Temporal lobe (tissue), 2 donors: ENCODE measurements around the genes CKLF and DYNC1LI2.

- RAMPAGE, long total RNA: no peak
Measured at GRCh38 chr16:61872752-61873224, 163.4 kb downstream of the CDH8 start.

- RAMPAGE, long total RNA: no peak
Measured at GRCh38 chr16:64864218-64864665, 257.6 kb downstream of the CDH11 start.

- RAMPAGE, long total RNA: no peak
Measured at GRCh38 chr16:64947014-64947735, 174.7 kb downstream of the CDH11 start.

- RAMPAGE, long total RNA: no peak
Measured at GRCh38 chr16:65125586-65126531, 4.0 kb upstream of the CDH11 start.

DNA sequence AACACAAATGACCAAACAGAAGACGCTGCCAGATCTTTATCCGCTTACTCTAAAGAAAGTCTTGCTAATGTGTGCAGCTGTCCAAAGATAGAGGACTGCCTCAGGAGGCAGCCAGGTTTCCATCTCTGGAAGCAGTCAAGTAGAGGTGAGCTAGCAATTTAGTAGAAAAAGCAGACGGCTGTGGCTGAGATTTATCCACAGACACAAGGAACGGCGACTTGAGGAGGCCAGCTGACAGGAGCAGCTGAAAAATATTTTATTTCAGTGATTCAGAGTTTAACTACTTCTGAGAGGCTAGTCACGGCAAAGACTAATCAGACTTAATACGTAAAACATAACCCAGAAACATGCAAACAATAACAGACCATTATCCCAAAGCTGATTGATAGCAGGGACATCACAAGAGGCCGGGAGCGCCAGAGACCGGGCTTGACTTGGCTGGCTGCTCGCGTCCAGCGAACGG is 611.3 kb upstream of the CDH5 start:
- RAMPAGE, long total RNA: no peak

DNA sequence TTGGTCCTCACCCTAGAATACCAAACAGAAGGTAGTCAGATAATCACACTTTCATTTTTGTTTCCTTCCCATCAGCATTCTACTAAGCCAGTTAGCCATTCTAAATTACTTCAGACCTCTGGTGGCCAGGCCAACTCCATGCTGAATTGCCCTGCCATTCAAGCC is 420.9 kb upstream of the CDH5 start:
- RAMPAGE, long total RNA: no peak

GRCh38 chr16:66142870-66143207 is 223.7 kb upstream of the CDH5 start:
- RAMPAGE, long total RNA: no peak

- RAMPAGE, long total RNA: no peak
Measured at GRCh38 chr16:66266418-66266966, 100.0 kb upstream of the CDH5 start.

GRCh38 chr16:66358865-66359617 is 7.5 kb upstream of the CDH5 start:
- RAMPAGE, long total RNA: no peak

GRCh38 chr16:66402703-66403567 is 24.2 kb upstream of the BEAN1 start:
- RAMPAGE, long total RNA: no peak

DNA sequence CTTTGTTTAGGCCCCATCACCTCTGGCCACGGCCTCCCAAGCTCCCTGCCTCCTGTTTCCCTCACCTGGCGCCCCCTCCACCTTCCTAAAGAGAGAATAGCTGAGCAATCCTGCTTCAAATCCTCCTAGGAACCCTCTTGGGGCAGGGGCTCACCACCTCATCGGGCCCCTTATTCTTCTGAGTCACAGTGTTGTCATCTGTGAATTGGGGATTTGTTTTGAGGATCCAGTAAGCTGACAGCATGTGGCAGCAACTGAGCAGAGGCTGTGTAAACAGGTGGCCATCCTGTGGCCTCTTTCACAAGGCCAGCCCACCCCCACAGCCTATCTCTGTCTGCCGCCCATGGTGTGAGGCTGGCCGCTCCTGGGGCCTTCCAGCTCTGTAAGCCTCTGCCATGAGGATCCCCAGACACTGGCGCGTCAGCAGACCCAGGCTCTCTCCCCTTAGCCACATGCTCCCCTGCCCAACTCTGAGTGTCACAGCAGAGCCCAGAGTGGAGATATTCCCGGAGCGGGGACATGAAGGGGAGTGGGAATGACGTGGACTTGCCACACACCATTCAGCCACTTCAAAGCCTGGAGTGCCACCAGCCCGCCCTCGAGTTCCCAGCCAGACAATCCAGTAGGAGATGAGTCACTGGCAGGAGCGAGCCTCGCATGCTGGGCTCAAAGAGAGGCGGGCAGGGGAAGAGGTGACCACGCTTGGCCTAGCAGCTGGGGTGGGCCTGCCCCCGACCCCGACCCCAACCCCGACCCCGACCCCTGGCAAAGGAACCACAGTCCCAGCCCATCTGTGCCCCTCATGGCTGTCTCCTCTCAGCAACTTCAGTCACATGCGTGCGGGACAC is 6.6 kb downstream of the BEAN1 start:
- RAMPAGE, long total RNA: no peak

GRCh38 chr16:66502165-66503006 is 47.5 kb downstream of the TK2 start:
- RAMPAGE, long total RNA: no peak

DNA sequence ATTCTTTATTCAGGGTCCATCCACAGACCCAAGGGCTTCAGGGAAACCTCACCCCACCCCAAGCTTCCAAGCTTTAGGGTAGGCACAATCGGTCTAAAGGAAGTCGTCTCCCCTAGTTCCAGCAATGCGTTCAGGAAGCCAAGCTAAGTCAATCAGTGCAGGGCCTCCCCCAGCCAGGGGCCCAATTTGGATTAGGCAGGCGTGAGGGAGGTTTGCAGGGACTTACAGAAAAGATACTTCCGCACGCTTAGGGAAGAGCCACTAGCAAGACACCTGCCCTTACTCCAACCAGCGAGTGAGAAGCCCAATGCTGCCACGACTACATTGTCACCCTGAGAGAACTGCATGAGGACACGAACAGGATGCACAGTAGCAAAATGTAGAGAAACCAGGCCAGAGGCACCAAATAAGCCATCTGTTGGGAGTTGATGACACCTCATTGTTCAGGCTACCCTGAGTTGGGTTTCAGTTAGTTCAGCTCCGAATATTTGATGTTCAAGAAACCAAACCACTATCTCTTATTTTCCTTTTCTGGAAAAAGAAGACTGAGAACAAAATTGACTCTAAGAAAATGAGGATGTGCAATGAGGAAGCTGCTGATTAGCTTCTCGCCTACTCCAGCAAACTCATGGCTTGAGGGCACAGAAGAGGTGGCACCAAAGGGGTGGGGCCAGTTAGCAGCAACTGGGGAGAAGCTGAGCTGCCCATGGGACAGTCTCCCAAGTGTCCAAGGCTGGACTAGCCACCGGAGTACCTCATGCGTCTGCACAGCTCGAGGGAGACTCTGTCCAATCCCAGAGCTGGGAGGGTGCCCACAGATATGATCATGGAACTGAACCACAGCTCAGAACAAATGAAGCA is 29.4 kb downstream of the TK2 start:
- RAMPAGE, long total RNA: no peak

GRCh38 chr16:66525816-66526347 is 24.0 kb downstream of the TK2 start:
- RAMPAGE, long total RNA: no peak

DNA sequence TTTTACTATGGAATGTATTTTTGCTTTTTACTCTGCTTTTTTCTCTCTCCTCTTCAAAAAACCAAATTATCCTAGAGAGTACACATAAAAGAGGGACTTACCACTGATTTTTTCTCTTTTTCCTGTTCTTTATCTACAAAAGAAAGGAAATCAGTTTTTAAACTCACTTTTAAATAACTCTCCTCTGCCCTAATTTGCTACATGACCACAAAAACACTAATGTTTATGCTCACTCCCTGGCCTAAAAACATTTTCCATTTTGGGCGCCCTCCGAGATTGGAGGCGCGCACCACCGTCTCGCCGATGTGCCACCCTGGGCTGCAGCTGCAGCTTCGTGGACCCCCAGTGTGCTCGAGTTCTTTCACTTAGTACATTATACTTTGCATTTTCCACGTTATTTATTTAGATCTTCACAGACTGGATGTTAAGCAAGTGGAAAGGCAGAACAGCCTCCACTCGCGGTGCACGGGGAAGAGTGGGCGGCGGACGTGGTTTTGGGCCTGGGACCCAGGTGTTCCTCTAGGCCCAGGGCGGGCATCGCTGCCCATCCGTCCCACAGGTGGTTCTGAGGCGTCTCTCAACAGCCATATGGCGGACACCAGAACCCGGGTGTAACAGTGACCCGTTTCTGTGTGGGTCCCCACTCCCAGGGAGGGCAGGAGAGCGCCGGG is 910 bp downstream of the TK2 start:
- RAMPAGE, long total RNA: no peak

DNA sequence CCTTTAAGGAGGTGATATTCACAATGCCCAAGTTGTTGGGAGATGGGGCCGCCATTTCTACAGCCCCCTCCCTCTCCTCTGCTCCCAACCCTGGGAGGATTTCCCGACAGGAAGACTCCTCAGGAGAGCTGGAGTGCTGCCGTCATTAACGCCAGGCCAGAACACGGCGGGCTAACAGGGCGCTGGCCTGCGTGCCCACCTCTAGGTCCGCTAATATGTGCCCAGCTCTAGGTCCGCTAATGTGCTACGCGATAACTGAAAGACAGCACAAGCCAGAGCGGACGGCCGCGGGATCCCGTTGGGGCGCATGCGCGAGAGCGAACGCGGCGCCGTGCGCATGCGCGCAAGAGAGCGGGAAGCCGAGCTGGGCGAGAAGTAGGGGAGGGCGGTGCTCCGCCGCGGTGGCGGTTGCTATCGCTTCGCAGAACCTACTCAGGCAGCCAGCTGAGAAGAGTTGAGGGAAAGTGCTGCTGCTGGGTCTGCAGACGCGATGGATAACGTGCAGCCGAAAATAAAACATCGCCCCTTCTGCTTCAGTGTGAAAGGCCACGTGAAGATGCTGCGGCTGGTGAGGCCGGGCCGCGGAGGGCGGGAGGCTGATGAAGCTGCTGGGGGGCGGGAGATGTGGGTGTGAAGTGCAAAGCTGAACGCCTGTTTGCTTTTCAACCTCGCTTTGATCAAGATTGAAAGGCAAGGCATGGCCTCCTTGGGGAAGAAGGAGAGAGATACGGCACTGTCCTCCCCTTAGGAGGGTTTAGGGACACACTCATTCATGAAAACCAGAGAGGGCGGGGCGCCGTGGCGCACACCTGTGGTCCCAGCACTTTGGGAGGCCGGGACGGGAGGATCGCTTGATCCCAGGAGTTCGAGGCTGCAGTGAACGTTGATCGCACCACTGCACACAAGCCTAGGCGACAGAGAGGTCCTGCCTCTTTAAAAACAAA is at the start of gene CKLF:
Gene CKLF, plus strand, starts transcription at position 351 of the 944 bp plus-strand sequence.
- RAMPAGE, long total RNA: start-site peak on the plus strand centred at position 375 of the sequence, 59 bp wide, 791 and 166 reads in 2 replicates

GRCh38 chr16:66694283-66694518 is 2.3 kb downstream of the CMTM4 start:
- RAMPAGE, long total RNA: no peak

DNA sequence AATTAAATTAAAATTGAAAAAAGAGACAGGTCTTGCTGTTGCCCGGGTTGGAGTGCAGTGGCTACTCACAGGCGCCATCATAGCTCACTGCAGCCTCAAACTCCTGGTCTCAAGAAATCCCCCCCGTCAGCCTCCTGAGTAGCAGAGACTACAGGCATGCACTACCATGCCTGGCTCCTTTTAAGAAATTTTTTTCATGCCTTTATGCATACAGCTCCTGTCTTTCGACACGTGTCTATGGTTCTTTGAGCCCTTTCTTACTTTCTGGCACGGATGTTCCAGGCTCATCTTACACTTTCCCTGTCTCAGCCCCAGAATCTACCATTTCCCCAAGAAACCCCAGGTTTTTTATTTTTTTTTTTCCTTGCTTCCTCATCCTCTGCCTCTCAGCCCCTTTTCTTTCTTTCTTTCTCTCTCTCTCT is 13.9 kb upstream of the CMTM4 start:
- RAMPAGE, long total RNA: no peak

DNA sequence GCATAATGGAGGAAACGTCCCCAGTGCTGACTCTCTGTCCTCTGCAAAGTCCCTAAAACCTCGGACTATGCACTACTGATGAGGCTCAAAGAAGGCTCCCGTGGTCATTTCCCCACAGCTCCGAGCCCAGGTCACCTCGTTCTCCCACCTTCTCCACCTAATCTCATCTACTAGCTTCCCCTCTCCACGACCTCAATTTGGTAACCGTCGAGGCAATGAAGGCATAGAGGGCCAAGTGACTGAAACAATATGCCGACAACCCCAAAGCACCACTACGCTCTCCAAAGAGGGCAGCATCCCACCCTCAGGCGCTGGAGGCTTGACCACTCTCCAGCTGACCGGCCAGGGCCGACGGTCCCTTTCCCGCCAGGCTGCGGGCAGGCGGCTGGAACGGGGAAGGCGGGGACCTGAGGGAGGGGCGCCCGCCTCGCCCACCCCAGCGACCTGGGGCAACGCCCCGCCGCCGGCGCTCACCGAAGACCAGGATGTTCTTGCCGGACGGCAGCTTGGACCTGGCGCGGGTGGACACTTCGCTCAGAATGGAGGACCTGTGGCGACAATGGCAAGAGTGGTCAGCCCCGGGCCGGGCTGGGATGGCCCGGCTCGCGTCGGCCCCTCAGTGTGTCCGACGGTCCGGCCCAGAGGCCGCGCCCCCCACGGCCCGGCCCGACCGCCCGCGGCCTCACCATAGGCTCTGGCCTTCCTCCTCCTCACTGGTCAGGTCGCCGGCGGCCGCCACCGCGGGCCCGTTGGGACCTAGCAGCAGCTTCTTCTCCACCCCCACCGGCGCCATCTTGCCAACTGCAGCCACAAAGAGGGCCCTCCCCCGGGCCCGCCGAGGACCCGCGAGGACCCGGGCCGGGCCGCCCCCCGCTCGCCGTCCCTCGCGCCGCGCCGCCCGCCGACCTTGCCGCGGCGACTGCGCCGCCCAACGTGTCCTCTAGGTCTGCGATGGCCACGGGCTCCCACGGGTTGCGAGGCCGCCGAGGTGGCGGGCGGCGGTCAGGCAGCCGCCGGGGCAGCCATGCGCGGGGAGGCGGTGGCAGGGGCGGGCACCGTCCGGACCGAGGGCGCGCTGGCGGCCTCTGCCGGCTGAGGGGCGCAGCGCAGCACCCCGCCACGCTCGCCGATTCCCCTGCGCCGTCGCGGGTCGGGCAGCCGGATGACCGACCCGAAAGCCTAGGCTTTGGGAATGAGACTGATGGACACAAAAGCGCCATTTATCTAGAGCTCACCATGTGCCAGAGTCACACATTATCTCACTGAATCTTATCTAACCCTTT is at the start of gene DYNC1LI2:
Gene DYNC1LI2, minus strand, starts transcription at position 811 of the 1,283 bp plus-strand sequence.
- RAMPAGE, long total RNA: start-site peak on the minus strand centred at position 810 of the sequence, 16 bp wide, 1,433 and 717 reads in 2 replicates

- RAMPAGE, long total RNA: no peak
Measured at GRCh38 chr16:66878042-66878707, 2.1 kb upstream of the PDP2 start.